ENCODE measurements around a stretch of chr17.

DNA sequence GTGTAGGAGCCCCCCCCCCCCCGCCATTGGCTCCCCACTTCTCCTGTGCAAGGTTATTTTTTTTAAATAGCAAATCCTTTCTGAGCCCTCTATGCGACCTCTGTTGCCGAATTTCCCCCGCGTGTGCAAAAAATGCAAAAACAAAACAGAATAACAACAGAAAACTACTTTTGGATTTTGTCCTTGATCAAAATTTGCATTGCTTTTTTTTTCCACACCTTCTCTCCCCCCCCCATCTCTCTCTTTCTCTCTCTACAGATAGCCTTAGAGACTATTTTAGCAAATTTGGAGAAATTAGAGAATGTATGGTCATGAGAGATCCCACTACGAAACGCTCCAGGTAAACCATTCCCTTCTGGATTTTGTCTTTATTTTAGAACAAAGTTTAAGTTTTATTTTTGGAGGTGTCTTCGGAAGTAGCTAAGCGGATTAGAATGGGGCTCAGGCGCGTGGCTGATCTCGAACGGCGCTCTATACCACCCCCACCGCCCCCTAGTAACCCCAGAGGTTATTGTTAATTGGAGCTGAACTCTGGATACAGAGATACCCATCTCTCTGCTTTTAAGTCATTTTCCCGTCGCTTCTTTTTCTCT lies 981 bp downstream of the MSI2 start:
- PRO-cap, result no peak

DNA sequence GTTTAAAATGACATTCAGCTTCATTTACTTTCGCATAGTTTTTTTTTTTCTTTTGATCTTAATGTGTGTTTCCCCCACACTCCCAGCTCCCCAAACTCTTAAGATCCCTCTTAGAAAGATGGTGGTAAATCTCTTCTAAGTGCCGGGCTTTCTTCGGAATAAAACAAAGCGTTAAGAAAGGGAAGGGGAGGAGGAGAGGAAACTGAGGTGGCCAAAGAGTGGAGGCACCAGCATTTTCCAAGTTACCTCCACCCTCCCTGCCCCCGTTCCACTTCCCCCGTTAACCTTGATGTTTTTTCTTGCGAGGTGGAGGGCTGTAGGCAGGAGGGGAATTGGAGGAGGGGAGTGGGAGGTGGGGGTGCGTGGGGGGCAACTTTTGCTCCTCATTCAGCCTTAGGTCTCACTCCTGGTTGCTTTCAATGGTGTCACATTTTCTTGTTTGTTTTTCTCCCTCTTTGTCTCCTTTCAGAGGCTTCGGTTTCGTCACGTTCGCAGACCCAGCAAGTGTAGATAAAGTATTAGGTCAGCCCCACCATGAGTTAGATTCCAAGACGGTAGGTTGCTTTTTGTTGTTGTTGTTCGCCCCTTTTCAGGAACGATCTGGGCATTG lies 1.6 kb downstream of the MSI2 start:
- PRO-cap, result no peak

- PRO-cap, result no peak
Measured at GRCh38 chr17:57258411-57259009, 2.2 kb downstream of the MSI2 start.

- PRO-cap, result no peak
Measured at GRCh38 chr17:57259833-57260154, 3.5 kb downstream of the MSI2 start.

DNA sequence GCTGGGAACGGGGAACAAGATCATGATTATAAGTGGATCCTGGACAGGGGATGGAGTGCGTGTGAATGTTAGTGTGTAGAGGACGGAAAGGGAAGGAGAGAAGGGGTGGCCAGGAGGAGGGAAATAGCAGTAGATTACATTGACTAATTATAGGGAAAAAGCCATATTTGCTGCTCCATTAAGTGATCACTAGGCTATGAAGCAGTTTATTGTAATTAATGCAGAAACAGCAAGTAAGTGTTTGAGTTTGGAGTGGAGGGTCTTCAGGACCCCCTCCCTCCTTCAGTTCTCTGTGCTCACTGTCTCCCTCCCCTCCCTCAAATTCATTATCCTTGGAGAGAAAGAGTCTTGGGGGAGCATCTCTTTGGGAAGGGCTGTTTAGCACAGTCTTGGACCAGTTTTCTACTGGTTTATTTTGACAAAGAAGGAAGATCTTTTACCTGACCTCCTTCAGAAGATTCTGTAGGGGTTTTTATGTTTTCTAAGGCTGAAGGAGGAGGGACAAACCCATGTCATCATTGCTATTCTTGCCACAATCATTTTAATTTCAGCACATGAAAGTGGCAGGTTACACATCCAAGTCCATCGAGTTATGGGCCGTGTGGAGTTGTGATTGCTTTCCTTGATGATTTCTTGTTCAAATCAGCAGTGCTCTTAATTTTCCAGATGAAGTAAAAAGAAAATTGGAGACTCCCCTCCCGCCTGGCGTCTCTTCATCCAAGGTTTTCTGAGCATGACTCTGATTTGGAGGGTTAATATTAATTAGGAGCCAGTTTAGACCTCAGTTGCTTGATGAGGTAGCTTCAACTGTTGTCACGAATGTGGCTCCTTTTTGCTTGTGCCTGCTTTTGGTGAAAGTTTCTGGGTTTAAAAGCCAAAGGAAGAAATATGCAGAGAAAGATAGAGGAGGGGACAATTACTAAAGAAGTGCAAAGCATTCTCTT lies 19.6 kb downstream of the MSI2 start:
- PRO-cap, result no peak

DNA sequence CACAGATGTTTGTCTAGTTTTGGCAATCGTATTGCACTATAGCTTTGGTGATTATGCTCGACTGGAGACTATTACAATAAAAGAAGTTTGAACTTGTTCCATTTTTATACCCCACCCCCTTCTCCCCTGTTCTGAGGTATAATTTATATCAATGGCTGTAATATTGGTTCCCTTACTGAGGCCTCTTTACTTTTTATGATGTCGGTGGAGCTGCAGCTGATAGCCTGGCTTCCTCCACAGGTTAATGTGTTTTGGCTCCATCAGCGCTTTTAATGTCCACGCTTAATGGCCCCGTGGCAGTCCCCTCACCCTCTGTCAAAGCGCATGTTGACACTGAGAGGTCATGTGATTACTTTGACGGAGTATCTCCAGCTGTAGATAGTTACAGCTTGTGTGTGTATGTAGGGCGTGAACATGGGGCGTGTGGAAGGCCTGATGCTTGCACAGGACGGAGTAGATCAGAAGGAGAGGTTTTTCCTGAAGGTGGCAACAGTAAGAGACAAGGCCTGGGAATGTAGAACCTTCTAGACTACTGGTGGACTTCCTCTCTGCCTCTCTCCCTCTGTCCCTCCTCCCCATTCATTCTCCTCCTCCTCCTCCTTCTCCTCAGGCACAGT lies 164.7 kb downstream of the MSI2 start:
- PRO-cap, result no peak

- PRO-cap, result no peak
Measured at GRCh38 chr17:57424476-57425477, 168.5 kb downstream of the MSI2 start.

- PRO-cap, result no peak
Measured at GRCh38 chr17:57551896-57552955, 192.9 kb downstream of the CCDC182 start.

DNA sequence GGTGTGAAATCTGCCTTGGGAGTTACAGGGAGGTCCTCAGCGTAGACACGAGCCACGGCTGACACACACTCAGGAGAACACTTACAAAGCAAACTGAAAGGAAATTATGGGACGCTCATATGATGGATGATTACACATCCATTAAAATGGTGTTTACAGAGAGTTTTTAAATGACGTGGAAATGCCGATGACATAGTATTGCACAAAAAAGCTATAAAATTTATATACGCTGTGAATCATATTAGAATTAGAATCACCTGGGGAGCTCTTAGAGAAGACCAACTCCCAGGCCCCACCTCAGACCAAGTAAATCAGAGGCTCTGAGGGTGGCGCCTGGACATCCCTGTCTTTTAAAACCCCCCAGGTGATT lies 175.2 kb downstream of the CCDC182 start:
- PRO-cap, result no peak

DNA sequence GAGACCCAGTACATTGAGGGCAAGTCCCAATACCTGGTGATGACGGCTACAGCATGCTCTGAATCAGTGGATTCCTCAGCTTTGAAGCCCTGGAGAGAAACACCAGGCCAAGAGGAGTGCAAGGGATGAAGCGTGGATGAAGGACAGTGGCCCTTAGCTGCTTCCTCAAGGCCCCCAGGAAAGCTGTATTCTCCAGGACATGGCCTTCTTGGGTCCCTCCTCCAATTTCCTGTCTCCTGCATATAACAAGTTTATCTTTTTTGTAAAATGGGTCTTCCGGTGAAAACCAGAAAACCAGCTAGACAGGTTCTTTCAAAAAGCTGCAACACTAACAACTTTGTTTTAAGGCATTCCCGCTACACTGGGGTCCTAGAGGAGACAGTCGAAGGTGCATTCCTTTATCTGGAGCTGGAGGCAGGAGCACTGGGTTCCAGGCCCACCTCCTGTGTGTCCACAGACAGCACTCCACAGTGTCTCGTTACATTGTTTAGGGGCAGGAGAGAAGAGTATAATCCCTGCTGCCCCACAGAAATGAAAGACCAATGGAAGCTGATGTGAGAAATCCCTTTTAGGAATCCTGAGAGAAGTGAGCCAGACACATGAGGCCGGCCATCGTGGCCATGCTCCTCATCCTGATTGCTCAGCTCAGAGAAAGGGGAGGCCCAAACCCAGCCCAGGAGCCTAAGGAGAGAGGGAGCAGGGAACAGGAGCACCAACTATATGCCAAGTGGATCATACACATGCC lies 59.7 kb downstream of the CCDC182 start:
- PRO-cap, result no peak

DNA sequence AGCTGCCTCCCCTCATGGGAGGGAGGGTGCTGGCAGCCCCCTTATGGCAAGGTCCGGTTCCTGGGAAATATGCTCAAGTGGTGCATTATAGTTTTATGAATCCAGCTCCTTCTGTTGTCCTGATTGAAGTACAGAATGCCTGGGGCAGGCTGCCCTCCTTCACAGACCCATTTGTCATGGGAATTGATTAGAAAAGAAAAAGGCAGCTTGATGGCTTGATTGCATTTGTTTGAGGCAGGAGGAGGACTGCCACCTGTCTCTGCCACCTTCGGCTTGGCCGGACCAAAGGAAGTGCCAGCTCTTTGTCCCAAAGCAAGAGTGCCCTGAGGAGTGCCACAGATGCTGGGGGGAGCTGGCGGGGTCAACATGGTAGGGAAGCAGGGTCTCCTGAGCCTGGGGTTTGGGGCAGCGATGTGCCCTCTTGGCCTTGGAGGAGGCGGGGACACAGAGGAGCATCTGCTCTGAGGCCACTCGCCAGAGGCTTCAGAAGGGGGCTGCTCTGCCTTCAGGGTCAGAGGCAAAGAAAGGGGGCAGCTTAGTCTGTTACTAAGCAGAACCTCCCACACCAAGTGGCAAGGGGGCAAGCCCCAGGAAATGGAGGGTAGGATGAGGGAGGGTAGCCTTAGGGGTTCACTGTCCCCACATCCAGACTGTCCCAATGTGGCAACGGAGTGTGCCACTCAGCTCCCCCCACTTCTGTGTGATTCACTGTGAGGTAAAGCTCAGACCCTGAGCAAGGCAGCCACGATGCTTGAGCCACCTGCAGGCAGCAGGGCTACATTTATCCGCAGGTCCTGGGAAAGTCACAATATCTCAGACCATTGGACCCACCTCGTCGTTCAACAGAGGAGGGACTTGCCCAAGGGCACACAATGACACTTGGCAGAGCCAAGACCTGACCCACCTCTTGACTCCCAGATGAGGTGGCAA lies 18.3 kb downstream of the CCDC182 start:
- PRO-cap, result no peak

GRCh38 chr17:57810332-57811542 lies 39.1 kb downstream of the MRPS23 start:
- PRO-cap, result no peak

GRCh38 chr17:57839294-57839927 lies 10.4 kb downstream of the MRPS23 start:
- PRO-cap, result no peak

GRCh38 chr17:57866915-57867579 lies 17.2 kb upstream of the MRPS23 start:
- PRO-cap, result no peak

DNA sequence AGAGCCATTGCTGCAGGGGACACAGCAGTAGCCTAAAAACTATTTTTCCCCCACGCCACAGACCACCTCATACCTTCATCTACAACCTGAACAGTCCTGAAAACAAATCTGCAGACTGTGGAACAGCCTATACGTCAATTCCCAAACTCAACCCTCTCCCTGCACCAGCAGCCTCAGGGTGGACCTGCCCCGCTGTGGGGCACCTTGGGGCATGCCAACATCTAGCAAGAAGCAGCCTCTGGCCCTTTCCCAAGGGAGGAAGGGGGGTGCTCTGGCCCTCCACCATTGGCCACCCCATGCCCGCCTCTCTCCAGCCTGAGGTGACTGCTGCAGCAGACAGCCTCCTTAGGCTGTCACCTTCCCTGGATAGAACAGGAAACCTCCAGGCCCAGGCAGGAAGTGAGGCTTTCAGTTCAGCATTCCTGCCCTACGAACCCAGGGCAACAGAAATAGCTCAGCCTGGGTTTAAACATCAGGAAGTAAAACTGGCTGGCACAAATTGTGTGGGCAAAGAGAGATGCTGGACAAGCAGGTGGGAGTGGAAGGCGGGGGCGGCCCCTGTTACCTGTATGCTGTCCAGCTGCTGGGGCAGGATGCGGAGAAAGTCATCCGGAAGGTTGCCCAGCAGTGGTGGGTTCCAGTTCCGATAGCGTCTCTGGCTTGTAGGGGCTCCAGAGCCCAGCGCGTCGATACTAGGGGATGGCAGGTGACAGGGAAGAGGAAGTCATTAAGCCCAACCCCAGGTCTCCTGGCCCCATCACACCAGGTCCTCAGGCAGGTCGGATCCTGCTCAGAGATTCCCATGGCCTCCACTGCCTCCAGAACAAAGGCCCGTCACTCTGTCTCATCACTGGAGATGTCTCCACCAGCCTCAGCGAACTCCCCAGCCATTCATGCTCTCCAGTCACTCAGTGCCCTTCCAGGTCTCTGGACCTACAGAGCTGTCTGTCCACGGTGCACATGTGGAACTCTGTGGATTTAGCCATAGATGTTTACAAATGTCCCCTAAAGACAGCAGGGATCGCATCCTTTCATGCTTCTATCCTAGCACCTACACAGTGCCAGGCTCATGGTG lies 23.5 kb upstream of the MRPS23 start:
- PRO-cap, result no peak

DNA sequence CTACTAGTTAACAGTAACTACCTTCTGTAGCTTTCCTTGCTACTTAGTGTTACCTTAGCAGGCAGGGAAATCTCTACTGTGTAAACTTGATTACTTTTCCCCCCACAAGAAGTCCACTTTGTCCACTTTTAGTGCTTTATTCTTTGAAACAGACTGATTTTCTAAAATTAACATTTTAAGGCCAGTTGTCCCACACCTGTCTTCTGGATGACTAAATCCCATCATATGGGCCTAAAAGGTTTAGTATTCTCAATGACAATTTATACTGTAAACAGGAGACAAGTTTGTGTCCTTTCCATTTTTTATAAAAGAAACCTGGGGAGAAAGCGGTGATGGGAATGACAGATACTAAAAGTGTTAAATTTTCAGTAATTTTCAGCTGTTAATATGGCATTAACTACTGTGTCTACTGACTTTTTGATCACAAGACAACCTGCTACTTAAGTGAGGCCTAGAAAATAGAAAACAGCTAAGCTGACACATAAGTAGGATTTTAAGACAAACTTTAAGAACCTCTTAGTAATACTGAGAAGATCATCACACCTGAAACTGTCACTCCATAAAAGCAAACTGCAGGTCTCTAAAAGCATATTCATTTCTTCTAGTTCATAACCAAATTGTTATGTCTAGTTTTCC lies 8.2 kb downstream of the SRSF1 start:
- PRO-cap, result no peak

DNA sequence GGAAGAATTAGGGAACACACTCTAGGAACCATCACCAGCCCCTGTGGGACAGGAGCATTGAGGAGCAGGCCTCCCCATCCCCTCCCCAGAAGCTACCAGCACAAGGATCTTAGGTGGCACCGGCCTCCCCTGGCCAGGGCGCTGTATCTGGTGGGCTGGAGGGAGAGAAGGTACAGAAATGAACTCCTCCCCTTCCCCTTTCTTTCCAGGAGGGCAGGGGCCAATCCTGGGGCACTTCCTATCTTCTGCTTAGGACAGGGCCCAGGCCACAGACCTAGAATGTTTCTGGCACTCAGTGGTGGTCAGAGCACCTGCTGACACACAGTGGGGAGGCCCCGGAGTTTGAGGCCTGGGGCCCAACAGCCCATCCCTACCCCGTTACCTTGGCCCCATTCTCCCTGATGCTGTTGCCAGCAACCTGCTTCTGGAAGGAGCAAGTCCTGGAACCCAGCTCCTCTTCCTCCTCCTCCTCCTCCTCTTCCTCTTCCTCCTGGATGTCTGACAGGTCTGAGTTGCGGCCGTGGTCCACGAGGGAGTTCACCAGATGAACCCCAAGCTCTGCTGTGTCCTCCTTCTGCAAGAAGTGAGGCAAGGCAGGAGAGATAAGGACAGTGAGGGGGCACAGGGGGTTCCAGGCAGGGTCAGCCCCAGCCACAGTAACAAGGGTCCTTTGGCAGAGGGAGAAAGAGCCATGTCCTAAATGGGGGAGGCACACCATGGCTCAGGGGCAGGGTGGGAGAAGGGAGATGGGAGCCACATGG lies 18.8 kb downstream of the TSPOAP1 start:
- PRO-cap, result no peak

DNA sequence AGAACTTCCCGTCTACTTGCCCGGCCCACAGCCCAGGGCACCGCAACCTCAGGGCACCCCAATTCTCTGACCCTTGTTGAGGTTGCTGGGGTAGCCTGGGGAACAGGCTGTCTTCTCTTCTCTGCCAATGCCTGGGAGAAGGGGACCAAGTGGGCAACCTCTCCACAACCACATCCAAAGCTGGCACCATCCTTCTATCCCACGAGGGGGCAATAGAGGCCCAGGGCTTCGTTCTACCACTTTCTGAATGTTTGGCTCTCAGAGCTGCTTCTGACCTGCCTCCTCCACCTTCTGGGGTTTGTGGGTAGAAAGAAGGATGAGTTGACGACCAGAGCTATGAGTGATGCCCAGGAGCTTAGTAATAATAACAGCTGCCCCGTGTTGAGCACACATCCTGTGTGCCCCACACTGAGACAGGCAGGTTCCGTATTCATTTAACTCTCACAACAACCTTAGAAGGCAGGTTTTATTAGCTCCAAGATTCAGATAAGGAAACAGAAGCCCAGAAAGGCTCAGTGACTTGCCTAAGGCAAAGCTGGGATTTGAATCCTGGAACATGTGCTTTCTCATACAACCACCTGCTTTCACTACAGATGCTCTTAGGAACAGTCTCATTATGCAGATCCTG lies 11.1 kb downstream of the TSPOAP1 start:
- PRO-cap, result no peak

- PRO-cap, result no peak
Measured at GRCh38 chr17:58323738-58324294, 4.8 kb downstream of the TSPOAP1 start.

DNA sequence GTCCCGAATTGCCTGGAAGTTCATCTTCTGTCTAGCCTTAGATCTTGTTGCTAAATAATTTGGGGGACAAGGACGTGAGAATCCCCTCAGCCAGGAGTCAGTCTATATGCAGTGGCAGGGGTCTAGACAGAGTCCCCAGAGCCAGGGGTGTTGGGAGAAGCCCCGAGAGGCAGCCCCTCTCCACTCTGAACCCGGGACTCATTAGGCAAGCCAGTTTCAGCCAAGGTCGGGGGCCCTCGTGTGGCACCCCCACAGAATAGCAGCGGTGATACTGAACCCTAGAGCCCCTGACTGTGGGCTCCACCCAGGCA lies 695 bp upstream of the TSPOAP1 start:
- PRO-cap, result no peak

All from ureter (tissue), 1 donor.